ENCODE measurements around the genes TEX13A and TDGF1P3.

DNA sequence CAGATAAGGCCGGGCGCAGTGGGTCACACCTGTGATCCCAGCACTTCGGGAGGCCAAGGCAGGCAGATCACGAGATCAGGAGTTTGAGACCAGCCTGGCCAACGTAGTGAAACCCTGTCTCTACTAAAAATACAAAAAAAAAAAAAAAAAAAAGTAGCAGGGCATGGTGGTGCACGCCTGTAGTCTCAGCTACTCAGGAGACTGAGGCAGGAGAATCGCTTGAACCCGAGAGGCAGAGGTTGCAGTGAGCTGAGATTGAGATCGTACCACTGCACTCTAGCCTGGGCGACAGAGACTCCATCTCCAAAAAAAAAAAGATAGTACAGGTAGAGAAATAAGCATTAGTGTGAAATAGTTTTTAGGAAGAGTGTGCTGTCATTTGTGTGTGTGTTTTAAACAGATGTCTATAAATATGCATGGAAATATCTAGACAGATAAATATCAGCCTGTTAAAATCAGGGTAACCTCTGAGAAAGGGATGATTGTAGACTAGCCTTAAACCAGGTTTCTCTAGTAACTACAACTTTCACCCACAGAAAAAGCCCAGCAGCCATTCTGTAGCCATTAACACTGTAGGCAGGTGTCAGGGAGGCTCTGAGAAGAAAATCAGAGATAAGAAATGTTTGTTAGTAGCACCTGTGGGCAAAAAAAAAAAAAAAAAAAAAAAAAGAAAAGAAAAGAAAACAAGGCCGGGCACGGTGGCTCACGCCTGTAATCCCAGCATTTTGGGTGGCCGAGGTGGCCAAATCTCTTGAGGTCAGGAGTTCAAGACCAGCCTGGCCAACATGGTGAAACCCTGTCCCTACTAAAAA is 7.1 kb downstream of the MORF4L2 start:
- PRO-cap, result no peak
- RAMPAGE, long total RNA, 2 experiments, result no peak in any of the 2 experiments

GRCh38 chrX:104122775-104123180 is 10.5 kb downstream of the ZCCHC18 start:
- PRO-cap, result no peak
- RAMPAGE, long total RNA, 2 experiments, result no peak in any of the 2 experiments

DNA sequence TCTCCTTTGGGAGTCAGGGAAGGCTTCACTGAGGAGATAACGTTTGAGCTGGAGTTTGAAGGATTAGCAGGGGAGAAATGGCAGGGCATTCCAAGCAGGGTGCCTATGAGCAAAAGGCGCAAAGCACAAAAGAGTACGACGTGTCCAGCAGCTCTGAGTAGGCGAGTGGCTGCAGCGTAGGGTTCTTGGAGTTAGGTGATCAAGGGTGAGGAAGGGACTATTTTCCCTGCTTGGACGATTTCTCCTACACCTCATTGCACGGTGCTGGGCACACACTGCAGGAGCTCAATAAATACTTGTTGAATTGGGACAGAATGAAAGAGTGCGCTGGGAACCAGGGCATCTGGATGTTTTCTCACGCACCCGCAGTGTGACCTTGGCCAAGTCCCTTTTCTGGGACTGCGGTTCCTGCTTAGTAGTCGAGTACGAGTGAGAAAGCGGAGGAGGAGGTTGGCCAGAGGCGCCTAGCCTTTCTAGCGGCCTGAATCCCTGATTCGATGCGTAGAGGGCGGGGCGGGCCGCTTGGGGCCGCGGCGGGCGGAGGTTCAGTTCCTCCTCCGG is 352 bp upstream of the FAM199X start:
- PRO-cap, result bidirectional peak, plus-strand start outside the sequence, minus-strand start at position 499 of the sequence
- RAMPAGE, long total RNA, 2 experiments, result no peak in any of the 2 experiments

- PRO-cap, result no peak
- RAMPAGE, long total RNA, 2 experiments, result no peak in any of the 2 experiments
Measured at GRCh38 chrX:105220571-105220883, at the start of gene TEX13A. TSS of gene TEX13A (minus strand) at chrX:105220694.

DNA sequence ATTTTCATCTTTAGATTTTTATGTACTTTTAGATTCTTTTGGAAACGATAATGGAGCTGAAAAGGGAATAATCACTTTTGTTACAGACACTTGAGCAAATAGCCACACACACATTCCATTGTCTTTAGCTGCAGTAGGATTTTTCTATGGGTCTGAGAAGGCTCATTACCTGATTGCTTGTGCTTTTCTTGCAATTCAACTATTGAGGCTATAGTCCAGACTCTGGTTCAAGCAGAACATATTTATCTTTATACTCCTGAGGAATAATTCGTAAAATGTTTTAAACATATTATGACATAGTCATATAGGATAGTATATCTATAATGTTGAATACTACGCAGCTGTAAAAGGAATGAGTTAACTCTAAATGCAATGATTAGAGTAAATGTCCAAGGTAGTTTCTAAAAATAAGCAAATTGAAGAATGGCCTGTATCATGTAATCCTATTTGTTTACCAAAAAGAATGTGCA is 1.3 kb downstream of the PWWP3B start:
- PRO-cap, result no peak
- RAMPAGE, long total RNA, 2 experiments, result no peak in any of the 2 experiments

DNA sequence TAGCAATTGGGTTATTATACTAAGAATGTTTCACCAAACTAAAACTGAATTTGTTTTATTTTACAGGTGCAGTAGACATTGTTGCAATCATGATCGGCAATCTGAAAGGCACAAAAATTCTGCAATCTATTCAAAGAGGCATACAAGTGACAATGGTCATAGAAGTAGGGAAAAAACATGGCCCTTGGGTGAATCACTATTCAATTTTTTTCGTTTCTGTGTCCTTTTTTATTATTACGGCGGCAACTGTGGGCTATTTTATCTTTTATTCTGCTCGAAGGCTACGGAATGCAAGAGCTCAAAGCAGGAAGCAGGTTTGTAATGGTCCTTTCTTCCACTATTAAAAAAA is 29.7 kb upstream of the TBC1D8B start:
- PRO-cap, result no peak
- RAMPAGE, long total RNA, 2 experiments, result no peak in any of the 2 experiments

DNA sequence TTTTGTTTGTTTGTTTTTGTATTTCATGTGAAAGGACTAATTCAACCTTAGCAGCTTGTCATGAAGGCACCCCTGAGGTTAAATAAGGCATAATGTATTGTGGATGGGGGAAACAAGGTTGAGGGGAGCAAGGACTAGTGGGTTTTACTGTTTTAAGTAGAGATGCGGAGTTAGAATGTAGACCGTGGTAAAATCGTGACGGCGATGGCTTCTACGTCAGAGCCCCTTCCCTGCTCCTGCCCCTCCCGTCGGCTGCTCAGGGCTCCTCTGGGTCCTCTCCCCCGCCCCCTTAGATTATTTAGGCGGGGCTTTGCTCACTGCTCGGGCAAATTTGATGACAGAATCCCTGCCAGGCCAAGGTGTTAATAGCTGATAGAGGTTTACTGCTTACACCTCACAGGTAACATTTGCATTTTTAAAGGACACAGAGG is 2.2 kb downstream of the FRMPD3 start:
- PRO-cap, result no peak
- RAMPAGE, long total RNA, 2 experiments, result no peak in any of the 2 experiments

DNA sequence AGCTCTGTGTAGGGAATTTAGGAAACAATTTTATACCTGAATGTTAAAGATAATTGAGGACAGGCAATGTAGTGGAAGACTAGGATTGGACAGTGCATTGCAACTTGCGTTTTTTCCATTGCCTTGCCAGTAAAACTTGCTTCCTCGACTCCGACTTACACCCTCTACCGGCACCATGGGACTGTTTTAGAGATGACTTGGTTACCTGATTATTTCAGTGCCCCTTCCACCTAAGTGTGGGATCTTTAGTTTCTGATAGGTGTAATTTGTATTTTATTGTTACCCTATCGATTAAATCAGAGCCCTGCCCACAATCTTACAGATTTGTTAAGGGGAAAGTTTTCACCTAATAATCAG is 1.2 kb downstream of the PRPS1 start:
- PRO-cap, result no peak
- RAMPAGE, long total RNA, 2 experiments, result no peak in any of the 2 experiments

DNA sequence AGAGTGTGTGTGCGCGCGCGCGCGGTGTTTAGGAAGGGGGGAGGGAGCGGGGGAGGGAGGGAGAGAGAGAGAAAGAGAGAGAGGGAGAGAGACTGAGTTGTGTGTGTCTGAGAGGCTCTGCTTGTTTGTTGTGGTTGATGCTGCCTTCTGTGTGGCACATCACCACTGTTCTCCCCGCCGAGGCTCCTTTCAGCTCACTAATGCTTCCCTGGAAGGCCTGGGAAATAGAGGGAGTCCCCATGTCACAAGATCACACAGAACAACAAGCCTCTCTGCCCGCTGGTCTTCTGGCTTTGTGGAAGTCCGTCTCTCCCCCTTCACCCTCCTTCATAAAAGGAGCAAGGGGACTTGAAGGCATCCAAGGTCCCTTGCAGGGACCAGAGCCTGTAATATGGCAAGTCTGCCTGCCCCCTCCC is 33.3 kb downstream of the TSC22D3 start:
- PRO-cap, result bidirectional peak, plus-strand start at position 95 of the sequence, minus-strand start at position 130 of the sequence; bidirectional peak, plus-strand start at position 253 of the sequence, minus-strand start at position 173 of the sequence
- RAMPAGE, long total RNA, 2 experiments, result no peak in any of the 2 experiments

GRCh38 chrX:107747497-107748430 is 27.8 kb downstream of the TSC22D3 start:
- PRO-cap, result unidirectional peak, minus-strand start at chrX:107747708
- RAMPAGE, long total RNA, 2 experiments, result no peak in any of the 2 experiments

- PRO-cap, result no peak
- RAMPAGE, long total RNA, 2 experiments, result no peak in any of the 2 experiments
Measured at GRCh38 chrX:108001340-108001627, 19.1 kb upstream of the TEX13B start.

DNA sequence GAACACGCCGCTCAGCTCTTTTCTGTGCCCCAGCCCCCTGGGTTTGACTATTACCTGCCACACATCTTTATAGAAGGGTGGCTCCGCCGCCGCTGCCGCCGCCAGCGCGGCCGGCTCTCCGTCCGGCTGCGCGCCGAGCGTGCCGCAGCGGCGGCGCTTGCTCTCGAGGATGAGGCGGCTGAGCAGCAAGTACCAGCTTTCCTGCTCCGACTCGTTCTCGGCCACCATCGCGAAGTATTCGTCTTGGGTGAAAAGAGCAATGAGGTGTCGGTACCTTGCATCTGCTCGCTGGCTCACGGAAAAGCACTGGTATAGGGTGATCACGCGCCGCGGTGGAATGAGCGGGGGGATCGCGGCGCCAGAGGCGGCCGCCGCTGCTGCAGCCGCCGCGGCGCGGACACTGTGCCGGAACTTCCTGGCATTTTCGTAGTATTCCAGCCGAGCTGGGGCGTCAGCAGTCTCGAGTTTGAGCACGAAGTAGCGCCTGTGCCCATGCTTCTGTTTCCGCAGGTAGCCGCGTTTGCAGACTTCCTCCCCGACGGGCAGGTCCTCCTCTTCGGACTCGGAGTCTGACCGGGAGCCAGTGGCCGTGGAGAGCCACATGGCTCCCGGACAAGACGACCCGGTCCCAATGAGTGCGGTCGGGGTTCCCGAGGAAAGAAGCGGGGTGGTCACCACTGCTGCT is 638 bp downstream of the IRS4 start:
- PRO-cap, result no peak
- RAMPAGE, long total RNA, 2 experiments, result no peak in any of the 2 experiments

DNA sequence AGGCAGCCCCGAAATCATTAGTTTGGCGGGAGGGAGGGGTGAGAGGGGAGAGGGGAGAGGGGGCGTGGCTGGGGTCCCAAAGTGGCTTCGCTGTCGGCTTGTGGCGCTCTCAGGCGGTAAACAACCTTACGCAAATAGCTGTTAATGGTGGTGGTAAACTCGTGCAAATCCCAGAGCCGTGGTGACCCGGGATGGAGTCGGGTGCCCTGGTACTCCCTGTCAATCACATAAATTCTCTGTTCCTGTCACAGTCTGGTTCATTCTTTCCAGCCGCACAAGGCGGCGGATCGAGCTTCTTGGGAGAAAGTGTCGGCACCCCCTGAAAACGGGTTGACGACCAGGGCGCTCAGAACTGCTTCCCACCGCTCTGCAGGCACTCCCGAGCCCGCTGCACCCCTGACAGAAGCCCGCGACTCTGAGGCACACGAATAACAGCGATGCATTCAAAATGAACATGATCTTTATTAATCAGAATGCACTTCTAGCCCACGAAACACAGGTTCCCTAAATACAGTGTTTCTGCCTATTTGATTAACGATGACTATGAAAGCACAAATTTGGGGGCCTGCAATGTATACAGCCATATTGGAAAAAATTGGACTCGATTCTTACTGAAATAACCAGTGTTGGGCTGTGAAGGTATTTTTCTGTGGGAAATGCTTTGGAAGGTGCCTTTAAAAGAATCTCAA is 795 bp upstream of the IRS4 start:
- PRO-cap, result no peak
- RAMPAGE, long total RNA, 2 experiments, result no peak in any of the 2 experiments

GRCh38 chrX:110004190-110005154 is 1.6 kb downstream of the TMEM164 start:
- PRO-cap, result no peak
- RAMPAGE, long total RNA, 2 experiments, result start-site peak on the plus strand in 1 of 2 experiments, at chrX:110004675-110004926 at its widest, 14 reads per replicate

GRCh38 chrX:110022855-110023179 is 19.9 kb downstream of the TMEM164 start:
- PRO-cap, result no peak
- RAMPAGE, long total RNA, 2 experiments, result no peak in any of the 2 experiments

- PRO-cap, result no peak
- RAMPAGE, long total RNA, 2 experiments, result no peak in any of the 2 experiments
Measured at GRCh38 chrX:110086922-110088343, 84.5 kb downstream of the TMEM164 start.

- PRO-cap, result no peak
- RAMPAGE, long total RNA, 2 experiments, result no peak in any of the 2 experiments
Measured at GRCh38 chrX:110158915-110159628, 156.2 kb downstream of the TMEM164 start.

DNA sequence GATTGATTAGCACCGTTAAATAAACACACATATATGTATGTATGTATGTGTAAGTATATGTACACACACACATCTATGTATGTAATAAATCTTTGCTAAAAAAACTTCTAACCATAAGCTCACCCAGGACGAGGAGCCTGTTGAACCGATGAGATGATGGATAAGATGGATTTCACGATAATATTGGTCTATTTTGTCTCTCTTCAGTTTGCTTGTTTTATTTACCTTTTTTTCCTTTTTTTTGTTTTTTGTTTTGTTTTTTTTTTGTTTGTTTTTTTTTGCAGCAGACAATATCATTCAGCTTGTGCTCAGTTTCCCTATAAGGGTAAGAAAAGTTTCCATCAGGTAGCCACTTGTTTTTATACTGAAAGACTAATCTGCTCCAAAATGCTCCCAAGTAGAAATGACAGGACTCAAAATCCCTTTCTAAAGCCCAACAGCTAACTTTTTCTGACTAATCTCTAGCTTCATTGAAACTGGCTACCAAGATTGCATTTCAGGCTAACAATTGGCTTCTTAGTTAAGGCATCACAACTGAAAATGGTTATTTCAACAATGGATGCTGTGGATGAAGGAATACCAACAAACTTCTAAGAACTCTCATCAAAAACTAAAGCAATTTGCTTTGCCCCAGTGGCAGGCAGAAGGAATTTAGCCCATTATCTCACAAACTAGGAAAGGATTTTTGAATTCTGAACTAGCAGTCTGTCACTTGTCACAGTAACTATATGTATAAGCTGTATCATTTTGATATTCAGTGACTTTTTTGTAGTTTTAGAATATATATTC is 121.5 kb downstream of the AMMECR1 start:
- PRO-cap, result no peak
- RAMPAGE, long total RNA, 2 experiments, result no peak in any of the 2 experiments

GRCh38 chrX:110520813-110521012 is at the start of gene TDGF1P3:
TSS of gene TDGF1P3 (plus strand) at chrX:110520896.
- PRO-cap, result no peak
- RAMPAGE, long total RNA, 2 experiments, result no peak in any of the 2 experiments

- PRO-cap, result no peak
- RAMPAGE, long total RNA, 2 experiments, result no peak in any of the 2 experiments
Measured at GRCh38 chrX:111689950-111690772, 9.2 kb downstream of the ALG13 start.